Sigmoid colon (tissue), 4 donors: ENCODE measurements around the gene FOSL1.

DNA sequence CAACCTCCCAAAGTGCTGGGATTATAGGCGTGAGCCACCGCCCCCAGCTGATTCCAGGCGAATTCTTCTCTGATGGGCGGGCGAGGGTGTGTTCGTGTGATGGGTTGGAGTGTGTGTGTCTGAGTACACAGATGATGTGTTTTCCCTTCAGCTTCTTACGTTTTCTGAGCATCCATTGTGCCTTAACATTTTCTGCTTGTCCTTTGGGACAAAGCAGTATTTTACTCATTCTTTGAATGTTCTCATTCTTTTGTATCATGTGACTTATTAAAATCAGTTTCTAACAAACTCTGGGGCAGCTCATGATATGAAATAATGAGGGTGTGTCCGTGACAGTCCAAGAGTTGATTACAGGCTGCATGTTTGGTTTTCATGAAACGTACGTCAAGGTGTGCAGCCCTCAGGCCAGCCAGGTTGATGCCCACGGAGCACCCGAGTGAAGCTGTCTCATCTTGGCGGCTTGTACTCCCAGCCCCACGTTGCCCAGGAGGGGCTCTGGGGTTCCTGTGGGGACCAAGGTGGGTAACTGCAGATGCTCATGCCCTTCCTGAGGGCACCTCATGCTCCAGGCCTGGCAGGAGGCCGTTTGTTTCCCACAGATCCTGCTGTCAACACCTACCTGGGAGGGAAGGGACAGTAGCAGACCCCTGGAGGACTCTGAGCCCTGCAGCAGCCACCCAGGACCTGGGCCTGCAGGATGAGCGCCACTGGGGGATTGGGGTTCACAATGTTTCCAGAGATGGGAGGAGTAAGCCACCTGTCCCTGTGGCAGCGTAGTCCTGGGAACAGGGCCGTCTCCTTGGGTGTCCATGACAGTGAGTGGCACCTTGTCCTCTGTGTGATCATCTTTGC lies 27.0 kb downstream of the FRMD8 start:
- PRO-cap: no peak
- RAMPAGE, long total RNA, 4 experiments: no peak in any of the 4 experiments

- PRO-cap: no peak
- RAMPAGE, long total RNA, 4 experiments: no peak in any of the 4 experiments
Observed at GRCh38 chr11:65414536-65415159, 28.2 kb downstream of the FRMD8 start.

DNA sequence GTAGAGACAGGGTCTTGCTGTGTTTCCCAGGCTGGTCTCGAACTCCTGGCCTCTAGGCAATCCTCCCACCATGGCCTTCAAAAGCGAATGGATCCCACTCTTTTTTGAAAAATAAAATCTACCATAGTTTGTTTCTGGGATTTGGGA lies 34.2 kb downstream of the FRMD8 start:
- PRO-cap: no peak
- RAMPAGE, long total RNA, 4 experiments: no peak in any of the 4 experiments

DNA sequence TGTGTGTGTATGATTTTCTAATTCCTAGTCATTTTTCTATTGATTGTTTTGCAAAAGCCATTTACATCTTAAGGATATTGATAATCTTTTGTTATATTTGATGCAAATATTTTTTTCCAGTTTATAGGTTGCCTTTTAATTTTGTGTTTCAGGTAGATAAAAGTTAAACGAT lies 43.0 kb downstream of the FRMD8 start:
- PRO-cap: no peak
- RAMPAGE, long total RNA, 4 experiments: no peak in any of the 4 experiments

DNA sequence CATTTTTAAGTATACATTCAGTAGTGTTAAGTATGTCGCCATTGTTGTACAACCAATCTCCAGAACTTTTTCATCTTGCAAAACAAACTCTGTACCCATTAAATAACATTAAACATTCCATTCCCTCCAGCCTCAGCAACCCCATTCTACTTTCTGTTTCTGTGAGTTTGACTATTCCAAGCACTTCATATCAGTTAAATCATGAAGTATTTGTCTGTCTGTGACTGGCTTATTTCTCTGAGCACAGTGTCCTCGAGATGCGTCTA lies 44.4 kb downstream of the FRMD8 start:
- PRO-cap: no peak
- RAMPAGE, long total RNA, 4 experiments: no peak in any of the 4 experiments

DNA sequence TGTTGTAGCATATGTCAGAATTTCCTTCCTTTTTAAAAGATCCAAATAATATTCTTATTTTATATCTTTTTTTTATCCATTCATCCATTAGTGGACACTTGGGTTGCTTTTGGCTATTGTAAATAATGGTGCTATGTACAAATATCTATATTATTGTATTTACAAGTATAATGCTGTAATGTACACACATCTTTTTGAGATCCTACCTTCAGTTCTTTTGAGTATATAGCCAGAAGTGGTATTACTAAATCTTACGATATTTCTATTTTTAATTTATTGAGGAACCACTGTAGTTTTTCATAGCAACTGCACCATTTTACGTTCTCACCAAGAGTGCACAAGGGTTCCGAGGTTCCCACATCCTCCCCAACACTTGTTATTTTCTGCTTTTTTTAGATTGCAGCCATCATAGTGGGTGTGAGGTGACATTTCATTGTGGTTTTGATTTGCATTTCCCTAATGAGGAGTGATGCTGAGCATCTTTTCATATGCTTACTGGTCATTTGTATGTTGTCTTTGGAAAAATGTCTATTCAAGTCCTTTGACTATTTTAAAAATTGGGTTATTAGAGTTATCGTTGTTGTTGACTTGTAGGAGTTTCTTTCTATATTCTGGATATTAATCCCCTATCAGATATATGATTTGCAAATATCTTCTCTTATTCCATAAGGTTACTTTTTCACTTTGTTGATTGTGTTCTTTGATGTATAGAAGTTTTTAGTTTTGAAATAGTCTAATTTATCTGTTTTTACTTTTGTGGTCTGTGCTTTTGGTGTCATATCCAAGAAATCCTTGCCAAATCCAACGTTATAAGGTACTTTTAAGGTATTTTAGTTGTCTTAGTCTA lies 45.0 kb downstream of the FRMD8 start:
- PRO-cap: no peak
- RAMPAGE, long total RNA, 4 experiments: no peak in any of the 4 experiments

- PRO-cap: unidirectional peak, plus-strand start at chr11:65488919
- RAMPAGE, long total RNA, 4 experiments: no peak in any of the 4 experiments
Observed at GRCh38 chr11:65488805-65488992, 36.2 kb upstream of the SCYL1 start.

GRCh38 chr11:65492550-65493652 lies 32.0 kb upstream of the SCYL1 start:
- PRO-cap: no peak
- RAMPAGE, long total RNA, 4 experiments: start-site peak on the minus strand in 2 of 4 experiments, at chr11:65492699-65492741 at its widest, 7 to 17 reads per replicate

- PRO-cap: bidirectional peak, plus-strand start at chr11:65496417, minus-strand start at chr11:65496395
- RAMPAGE, long total RNA, 4 experiments: no peak in any of the 4 experiments
Observed at GRCh38 chr11:65496213-65496499, 28.7 kb upstream of the SCYL1 start.

- PRO-cap: no peak
- RAMPAGE, long total RNA, 4 experiments: no peak in any of the 4 experiments
Observed at GRCh38 chr11:65506981-65507513, 17.8 kb upstream of the SCYL1 start.

GRCh38 chr11:65541351-65542052 lies 16.6 kb downstream of the SCYL1 start:
- PRO-cap: no peak
- RAMPAGE, long total RNA, 4 experiments: start-site peak on the minus strand in 2 of 4 experiments, at chr11:65541601-65541726 at its widest, 24 to 25 reads per replicate

DNA sequence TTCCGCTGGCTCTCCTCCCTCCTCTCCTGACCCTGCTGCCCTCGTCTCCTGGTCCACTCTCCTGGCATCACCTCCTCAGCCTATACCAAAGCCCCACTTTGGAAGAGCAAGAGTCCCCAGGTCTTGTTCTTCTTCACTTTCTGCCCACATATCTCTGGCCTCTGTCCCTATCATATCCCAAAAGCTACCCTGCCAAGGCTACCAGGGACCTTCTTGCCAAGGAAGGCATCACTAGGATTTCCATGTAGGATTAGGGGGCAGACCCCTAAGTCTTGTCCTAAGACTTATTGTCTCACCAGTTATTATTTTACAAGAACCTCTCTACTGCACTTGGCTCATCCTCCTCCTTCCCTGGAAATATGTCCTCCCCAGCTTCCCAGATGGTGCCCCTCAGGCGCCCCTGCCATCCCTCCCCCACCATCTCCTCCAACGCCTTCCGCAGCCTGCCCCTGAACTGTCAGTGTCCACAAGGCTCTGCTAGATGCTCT lies 13.3 kb downstream of the LTBP3 start:
- PRO-cap: no peak
- RAMPAGE, long total RNA, 4 experiments: no peak in any of the 4 experiments

DNA sequence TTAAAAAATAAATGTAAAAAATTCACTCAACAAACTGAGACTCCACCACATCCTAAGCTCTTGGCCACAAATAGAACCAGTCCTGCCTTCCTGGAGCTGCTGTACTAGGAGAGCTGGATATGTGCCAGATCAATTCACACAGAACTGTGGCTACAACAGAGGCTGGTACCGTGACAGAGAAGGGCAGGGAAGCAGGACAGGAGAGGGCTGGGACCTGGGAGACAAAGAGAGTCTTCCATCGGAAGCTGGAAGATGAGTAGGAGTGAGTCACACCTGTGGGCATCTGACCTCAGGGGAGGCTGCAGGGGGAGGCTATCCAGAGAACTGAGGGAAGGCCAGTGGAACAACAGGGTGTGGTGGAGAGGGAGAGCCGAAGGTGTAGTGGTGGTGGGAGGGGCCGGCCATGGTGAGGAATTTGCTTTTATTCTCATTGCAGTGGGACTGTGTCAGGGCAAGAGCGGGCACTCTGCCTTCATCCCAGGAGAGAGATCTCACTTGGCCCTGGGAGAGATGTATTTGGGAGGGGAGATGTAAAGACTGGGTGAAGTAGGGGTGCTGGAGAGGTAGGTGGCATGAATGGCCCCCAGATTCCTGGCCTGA lies 1.9 kb upstream of the LTBP3 start:
- PRO-cap: no peak
- RAMPAGE, long total RNA, 4 experiments: no peak in any of the 4 experiments

DNA sequence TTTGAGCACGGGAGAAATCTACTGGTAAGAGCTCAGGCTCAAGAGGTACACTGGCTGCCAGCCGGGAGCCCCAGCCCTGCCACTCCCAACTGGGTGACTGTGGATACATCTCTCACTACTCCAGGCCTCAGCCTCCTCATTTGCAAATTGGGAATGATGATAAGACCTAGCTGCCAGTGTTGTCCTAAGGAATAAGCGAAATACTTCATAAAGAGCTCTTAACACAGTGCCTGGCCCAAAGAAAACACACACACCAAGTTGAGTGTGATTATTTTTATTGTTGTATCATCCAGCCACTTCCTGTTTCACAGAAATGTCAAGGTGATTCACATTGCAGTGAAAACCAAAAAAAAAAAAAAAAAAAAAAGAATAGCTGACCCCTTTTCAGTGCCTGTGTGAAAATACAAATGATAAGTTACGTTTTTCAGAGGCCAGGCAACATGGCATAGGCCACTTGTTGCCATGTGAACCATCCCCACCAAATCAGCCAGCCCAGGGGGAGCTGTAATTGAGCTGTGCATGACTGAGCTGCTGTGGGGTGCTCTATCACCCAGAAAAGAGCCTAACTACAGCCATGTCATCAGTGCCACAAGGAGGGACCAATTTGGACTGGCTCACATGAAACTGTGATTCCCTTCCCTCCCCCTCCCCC lies 4.4 kb upstream of the ZNRD2 start:
- PRO-cap: no peak
- RAMPAGE, long total RNA, 4 experiments: no peak in any of the 4 experiments

DNA sequence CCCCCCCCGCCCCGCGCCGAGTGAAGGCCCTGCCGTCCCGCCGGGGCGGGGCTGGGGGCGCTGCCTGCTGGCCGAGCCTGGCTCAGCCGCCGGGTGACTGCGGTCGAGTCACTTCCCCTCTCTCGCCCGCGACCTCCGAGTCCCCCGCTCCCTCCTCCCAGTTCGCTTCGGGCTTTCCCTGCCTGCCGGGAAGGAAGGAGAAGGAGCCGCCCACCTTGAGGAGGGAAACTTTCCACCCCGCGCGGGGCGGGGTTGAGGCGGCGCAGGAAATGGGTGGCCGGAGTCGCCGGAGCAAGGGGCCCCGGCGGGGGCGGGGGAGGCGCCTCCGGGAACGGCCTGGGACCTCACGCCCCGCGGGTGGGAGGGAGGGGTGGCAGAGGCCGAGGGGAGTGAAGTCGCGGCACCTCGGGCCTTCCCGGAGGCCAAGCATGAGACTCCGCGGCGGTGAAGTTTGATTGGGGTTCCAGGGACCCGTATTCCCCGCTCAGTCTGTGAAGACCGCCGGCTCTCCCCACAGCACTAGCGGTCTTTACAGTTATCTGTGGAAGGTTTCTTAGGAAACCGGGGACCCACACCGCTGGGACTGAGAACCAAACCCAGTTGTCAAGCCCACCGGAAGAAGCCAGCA lies 1.4 kb upstream of the EHBP1L1 start:
- PRO-cap: no peak
- RAMPAGE, long total RNA, 4 experiments: no peak in any of the 4 experiments

- PRO-cap: no peak
- RAMPAGE, long total RNA, 4 experiments: no peak in any of the 4 experiments
Observed at GRCh38 chr11:65591831-65592768, 3.5 kb downstream of the KCNK7 start.

- PRO-cap: no peak
- RAMPAGE, long total RNA, 4 experiments: no peak in any of the 4 experiments
Observed at GRCh38 chr11:65621203-65621785, 5.7 kb downstream of the PCNX3 start.

- PRO-cap: no peak
- RAMPAGE, long total RNA, 4 experiments: no peak in any of the 4 experiments
Observed at GRCh38 chr11:65659093-65659950, 3.4 kb downstream of the RELA start.

DNA sequence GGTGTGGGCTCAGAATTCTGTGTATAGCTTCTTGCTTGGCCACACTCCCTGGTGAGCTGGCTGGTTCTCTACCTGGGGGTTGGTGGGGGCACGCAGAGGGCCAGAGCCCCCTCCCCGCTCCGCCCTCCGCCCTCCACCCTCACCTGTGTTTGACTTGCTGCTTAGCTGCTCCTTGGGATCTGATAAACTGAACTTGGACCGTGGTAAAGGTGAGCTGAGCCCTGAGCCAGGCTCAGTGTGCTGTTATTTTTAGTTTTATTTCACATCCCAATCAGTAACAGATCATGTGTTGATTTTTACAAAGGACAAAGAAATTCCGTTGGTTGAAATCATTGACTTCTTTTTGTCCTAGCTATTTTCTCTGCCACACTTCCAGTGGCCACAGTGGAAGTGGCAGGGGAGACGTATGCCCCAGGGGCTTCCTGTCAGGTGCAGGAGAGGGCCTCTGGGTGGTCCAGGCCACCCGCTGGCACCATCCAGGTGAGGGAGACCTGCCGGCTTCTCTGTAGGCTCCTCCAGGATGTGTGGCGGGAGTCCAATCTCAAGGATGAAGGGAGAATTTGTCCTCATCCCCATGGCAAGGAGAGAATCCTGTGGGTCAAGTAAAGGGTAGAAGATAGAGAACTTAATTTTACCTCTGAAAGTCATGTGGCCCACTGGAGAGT lies 2.1 kb downstream of the OVOL1 start:
- PRO-cap: no peak
- RAMPAGE, long total RNA, 4 experiments: no peak in any of the 4 experiments

GRCh38 chr11:65900052-65900901 lies at the start of gene FOSL1:
Gene FOSL1 (minus strand): TSS chr11:65900388.
- PRO-cap: unidirectional peak, minus-strand start at chr11:65900388; unidirectional peak, minus-strand start at chr11:65900574
- RAMPAGE, long total RNA, 4 experiments: start-site peak on the minus strand in 1 of 4 experiments, at chr11:65900386-65900423 at its widest, 78 reads per replicate